GM23248 (cell line): ENCODE measurements around a stretch of chr16.

DNA sequence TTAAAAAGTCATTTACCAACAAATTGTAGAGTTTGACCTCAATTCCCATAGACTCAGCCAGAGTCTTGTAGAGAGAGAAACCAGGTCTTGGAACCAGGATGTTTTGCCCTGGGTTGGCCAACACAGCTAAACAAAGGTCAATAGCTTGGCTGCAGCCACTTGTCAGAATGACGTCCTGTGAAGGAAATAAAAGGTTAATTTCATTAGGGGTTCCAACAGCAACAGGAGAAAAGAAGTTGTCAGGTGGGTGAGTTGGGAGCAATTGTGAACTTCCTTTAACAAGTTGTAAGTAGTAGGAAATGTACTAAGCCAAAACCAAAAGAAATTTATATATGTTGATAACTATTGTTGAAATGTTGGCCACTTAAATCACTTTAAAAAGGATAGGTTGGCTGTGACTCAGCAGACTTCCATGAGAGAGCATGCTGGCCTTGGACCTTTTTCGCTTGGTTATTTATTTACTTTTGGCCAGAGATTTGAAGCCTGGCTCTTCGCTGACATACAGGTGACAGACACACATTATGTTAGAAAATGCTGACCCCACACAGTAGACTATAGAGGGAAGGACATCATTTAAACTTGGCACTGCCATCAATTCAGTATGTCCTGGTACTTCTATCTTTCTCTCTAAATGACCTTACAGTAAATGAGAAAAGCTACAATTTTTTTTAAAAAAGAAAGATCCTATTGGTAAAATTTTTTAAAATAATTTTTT is 4.2 kb downstream of the TAT start:
- RAMPAGE, long total RNA: no peak

GRCh38 chr16:71647358-71647980 is 21.5 kb downstream of the MARVELD3 start:
- RAMPAGE, long total RNA: no peak

- RAMPAGE, long total RNA: no peak
Observed at GRCh38 chr16:71723417-71724673, 656 bp downstream of the PHLPP2 start.

GRCh38 chr16:71731585-71731967 is 7.1 kb upstream of the PHLPP2 start:
- RAMPAGE, long total RNA: no peak

GRCh38 chr16:71758278-71758730 is 33.8 kb upstream of the PHLPP2 start:
- RAMPAGE, long total RNA: no peak

DNA sequence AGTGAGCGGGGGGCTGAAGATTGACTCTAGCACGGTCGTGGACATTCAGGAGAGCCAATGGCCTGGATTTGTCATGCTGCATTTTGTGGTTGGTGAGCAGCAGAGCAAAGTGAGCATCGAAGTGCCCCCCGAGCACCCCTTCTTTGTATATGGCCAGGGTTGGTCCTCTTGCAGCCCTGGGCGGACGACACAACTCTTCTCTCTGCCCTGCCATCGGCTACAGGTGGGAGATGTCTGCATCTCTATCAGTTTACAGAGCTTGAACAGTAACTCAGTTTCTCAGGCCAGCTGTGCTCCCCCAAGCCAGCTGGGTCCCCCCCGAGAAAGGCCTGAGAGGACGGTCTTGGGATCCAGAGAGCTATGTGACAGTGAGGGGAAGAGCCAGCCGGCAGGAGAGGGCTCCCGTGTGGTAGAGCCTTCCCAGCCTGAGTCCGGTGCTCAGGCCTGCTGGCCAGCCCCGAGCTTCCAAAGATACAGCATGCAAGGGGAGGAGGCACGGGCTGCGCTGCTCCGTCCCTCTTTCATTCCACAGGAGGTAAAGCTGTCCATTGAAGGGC is 5.5 kb downstream of the ATXN1L start:
- RAMPAGE, long total RNA: no peak

- RAMPAGE, long total RNA: no peak
Observed at GRCh38 chr16:71923818-71925104, 28.9 kb downstream of the IST1 start.

DNA sequence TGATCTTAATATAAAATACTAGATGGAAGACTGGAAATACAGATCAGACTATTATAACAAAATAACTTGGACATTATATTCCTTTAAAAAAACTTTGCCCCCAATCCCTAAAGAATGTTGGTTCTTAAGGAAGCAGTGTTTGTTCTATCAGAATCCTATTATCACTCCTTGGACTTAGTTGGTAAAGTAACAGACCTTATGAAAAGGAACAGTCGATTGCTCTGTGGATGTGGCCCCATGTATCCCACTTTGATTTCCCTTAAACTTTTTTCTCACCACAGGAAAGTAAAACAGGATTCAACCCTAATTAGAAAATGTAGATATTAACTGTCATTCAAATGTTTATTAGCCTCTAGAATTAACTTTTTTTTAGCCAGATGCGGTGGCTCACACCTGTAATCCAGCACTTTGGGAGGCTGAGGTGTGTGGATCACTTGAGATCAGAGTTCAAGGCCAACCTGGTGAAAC is 31.6 kb downstream of the IST1 start:
- RAMPAGE, long total RNA: no peak

GRCh38 chr16:71999534-72000105 is 582 bp downstream of the PKD1L3 start:
- RAMPAGE, long total RNA: no peak

DNA sequence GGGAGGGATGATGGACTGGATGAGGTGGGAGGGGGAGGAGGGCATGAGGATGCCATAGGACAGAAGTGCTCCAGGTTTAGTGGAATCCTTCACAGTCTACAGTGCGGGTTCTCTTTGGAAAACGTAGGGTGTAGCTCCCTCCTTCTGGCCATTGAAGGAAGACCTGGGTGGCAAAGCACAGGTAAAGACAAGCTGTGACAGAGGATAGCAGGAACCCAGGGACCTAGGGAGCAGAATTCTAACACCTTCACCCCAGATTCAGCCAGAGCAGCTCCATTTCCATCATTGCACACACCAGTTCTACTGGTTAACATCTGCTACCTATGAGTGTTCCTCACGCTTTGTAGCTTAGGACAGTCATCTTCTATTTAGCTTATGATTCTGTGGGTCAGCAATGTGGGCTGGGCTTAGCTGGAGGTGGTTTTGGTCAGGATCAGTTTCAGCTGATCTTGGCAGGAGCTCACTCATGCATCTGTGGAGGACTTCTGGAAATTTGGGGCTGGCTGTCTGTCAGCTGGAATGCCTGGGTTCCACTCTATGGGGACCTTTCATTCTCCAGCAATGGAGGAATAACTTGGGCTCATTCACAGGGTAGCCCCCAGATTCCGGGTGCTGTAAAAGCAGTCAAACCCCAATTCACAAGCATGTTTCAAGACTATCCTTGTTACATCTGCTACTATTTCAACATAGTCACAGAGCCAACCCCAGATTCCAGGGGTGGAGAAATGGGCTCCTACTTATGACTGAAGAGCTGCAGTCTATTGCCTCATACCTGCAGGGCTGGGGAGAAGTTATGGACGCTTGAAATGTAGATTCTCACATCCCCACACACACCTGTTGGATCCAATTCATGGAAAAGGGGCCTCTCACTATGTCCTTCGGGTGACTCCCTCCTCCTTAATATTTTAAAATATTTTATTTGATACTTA is 3.5 kb upstream of the HP start:
- RAMPAGE, long total RNA: no peak

DNA sequence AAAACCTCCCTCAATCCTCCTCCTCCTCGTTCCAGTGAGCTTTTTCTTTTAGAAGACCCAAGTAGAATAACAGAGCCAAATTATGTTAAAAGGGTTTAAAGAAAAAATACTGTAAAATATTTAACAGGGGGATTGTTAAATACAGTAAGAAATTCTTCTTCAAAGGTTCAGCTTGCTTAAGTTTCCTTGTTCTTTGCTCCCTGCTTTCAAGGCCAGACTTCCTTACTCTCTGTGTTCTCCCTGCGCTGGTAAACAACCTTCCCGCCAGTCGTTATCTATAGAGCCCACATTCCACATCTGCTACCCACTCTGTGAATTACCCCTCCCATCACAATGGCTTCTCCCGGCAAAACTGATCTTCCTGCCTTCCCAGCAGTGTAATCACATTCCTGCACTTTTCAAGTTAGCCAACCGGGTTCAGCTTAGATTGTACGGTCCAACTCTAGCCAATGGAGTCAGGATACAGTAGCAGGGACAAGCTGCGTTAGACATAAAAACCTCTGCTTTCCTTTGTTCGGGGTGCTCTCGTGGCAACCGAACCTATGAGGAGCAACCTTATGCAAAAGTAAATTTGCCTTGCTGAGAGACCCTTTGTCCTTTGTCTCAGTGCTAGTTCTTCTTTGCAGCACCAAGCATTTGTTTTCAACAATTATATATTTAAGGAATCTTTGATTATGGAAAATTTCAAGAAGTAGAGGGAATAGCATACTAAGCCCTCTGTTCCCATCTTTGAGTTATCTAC is 9.9 kb downstream of the HPR start:
- RAMPAGE, long total RNA: no peak

GRCh38 chr16:72291283-72292068 is 119.5 kb upstream of the PMFBP1 start:
- RAMPAGE, long total RNA: no peak

GRCh38 chr16:72796847-72797901 is 250.8 kb downstream of the ZFHX3 start:
- RAMPAGE, long total RNA: no peak

GRCh38 chr16:72848492-72849595 is 199.1 kb downstream of the ZFHX3 start:
- RAMPAGE, long total RNA: no peak

DNA sequence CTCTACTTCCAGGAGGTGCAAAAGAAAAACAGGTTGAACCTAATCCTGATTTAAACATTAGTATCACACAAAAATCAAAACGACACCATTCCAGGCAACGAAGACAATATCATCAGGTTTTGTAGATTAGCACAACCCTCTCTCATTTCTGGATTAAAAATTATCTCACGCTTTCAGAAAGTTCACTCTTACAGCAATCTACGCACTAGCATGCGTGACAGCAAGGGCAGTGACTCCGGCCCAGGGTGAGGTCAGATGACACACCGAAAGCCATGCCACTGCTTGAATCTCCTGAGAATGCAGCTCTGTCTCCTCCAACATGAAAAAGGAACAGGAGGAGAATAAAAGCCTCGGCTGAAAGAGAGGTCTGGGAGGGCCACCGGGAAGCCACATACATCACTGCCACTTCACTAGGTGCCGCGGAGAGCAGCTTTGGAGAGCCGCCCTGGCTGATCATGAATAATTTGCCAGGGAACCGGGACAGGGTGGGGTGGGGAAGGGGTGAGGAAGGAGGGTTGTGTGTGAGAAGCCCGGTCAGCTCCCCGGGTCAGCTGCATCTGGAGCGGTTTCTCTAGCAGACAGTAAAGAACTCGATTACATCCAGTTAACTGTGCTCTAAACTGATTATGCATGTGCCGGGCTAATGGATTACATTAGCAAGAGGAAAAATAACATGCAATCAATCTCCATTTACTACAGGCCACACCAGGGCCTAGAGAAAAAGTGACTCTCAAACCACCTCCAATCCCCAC is 100.5 kb downstream of the ZFHX3 start:
- RAMPAGE, long total RNA: no peak

- RAMPAGE, long total RNA: no peak
Observed at GRCh38 chr16:72999892-73001074, 47.6 kb downstream of the ZFHX3 start.

- RAMPAGE, long total RNA: no peak
Observed at GRCh38 chr16:73018644-73019326, 29.1 kb downstream of the ZFHX3 start.

DNA sequence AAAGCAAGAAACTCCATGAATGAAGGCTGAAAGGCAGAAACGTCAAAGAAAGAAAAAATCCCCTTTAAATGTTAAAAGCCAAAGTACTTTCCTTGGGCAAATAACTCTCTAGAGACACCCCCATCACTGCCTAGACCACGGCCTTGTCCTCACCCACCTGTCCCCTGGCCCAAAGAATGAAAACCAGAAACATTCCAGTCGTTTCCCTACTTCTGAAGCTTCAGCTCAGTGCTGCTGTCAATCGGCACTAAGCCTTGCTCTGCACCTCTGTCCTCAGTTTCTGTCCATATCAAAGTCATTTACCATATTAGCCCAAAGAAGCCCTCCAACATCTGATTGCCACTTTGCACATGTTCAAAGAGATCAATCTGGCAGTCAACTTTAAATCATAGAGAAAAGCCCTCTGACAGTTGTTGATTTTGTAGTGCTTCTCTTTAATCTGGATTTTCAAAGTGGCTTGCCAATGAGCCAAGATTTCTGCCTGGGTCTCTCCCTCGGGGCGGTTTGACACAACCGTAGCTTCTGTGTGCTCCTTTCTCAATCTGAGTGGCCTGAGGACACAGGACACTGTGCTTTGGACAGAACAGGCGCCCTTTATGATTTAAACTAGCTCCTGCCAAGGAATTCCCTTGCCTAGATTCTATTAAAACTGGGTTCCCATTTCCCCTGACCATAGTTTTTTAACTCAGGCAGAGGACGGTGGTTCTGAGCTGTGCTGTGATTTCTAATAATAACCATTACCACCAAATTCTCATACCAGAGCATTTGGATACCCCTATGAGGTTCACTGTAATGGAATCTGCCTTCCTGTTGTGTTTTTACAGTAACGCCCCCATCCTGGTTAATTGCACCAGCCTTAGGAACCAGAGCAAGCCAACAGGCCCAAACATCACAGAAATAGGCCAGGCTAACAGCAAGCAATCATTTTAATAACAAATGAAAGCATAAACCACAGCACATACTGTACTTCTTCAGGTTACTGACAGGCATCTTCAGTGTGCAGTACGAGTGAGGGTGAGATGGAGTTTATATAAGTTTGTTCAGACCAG is 4.1 kb downstream of the ZFHX3 start:
- RAMPAGE, long total RNA: no peak

DNA sequence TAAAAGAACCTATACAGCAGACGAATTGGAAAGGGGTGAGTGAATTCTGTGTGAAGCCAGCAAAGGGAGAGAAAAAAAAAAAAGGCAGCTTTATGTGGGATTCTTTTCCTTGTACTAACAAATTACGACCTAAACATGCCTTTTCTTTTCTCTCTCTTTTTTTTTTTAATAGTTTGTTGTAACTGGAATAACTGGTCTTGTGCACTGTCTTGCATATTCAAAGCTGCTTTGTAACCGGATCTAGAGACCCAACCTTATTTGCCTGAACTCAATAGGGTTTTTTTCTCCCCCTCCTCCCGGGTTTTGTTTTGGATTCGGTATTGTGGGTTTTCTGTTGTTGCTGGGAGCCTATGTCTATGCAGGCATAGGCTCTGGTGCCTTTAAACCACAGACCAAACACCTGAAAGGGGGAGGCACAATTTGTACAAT is 7.1 kb upstream of the ZFHX3 start:
- RAMPAGE, long total RNA: no peak

DNA sequence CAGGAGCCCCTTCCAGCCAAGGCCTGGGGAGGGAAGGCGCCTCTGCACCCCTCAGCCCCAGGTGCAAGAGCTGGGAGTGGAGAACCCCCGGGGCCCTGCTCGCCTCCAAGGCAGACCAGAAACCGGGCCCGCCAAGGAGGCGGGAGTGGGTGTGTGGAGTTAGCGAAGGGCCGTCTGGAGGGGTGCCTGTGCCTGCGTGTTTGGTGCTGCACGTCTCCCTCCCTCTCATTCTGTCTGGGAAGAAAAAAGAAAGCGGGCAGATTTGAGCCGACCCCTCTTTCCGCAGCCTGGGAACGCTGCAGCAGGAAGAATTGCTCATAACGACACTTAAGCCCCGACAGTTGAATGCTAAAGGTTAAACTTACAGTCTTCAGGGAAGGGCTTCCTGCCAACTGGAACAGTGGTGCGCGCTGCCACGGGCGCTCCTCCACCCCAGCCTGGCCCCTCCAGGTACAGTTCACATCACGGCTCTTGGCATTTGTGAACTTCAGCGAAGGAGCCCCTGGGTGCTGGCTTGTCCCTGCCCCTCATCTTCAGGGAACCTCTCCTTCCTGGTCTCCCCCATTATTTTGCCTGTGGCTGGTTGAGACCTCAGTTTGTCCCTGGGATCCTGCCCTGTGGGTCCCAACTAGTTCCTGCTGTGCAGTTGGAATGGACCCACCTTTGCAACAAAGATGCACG is 19.2 kb upstream of the ZFHX3 start:
- RAMPAGE, long total RNA: no peak